NCI-H460 (cell line): Measurements from ENCODE around the genes SCOC and IL15.

DNA sequence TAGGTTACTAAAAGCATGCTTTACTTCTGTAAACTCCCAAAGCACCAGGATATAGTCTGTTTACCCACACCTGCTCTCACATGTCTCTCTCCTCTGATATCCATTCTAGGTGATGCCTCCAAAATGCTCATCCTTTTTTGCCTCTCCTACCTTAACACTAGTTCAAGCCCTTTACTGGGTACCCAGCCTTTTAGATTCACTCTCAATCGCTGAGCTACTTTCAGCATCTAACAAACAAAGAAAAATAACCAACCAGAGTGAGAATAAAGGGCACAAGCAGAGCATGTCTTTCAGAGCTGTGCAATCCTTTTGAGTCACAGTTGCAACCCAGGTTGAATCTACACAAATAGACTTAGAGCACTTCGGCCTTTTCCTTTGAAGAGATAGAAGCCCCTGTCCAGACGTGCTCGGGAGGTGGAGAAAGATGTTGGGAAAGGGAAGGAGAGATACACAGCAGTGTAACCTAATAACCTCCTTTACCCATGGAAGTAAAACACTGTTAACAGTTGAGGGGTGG, 9.2 kb downstream of the MAML3 start:
RAMPAGE:
- cytosol, long total RNA: no peak
- long total RNA: no peak
- nucleus, long total RNA: no peak

DNA sequence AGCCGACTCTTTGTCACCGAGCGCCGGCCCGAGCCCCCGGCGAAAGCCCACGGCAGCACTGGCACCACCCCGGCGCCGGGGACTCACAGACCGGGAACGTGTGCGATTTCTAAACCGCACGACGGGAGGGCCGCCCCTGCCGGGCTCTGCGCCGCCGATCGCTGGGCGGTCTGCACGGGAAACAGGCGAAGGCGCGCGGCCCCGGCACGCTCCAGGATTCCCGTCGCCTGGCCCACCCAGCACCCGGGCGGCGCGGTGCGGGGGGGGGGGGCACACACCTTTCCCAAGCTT, 2.6 kb downstream of the MAML3 start:
RAMPAGE:
- cytosol, long total RNA: no peak
- long total RNA: no peak
- nucleus, long total RNA: no peak

DNA sequence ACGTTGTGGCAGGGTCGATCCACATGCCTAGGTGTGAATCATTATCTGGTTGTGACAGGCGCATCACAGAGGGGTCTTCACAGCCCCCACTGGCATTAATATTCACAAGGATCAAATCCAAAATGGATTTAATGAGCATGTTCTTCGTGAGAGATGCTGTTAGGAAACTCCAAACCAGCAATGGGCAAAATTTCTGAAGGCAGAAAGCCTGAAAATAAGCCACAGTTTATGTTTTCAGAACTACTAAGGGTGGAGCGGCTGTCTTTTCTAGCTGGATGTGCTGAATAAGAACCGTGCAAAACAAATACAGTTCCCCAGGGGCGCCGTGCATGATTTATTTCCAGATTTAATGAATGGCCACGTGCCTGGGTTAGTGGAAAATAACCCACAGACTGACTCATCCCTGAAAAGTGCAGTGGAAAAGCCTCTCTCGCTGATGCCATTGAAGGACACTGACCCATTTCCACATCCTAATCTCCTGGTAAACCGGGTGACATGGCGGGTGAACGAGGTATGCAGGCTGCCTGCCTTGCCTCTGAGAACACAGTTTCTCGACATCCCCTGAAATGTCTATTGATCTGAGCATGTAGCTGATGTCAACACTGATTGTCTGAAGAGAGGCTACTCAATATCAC, 77.2 kb upstream of the SCOC start:
RAMPAGE:
- cytosol, long total RNA: no peak
- long total RNA: no peak
- nucleus, long total RNA: no peak

GRCh38 chr4:140373229-140374331, at the start of gene SCOC:
Gene SCOC (plus strand): TSS chr4:140373646.
RAMPAGE:
- cytosol, long total RNA: start-site peak on the minus strand at chr4:140373382-140373406, 29 and 18 reads in 2 replicates; start-site peak on the plus strand at chr4:140373607-140373696, 568 and 1,085 reads in 2 replicates
- long total RNA: start-site peak on the minus strand at chr4:140373359-140373406, 12 and 31 reads in 2 replicates; start-site peak on the plus strand at chr4:140373639-140373696, 173 and 1,162 reads in 2 replicates
- nucleus, long total RNA: start-site peak on the minus strand at chr4:140373360-140373406, 24 and 8 reads in 2 replicates; start-site peak on the plus strand at chr4:140373593-140373692, 754 and 133 reads in 2 replicates

RAMPAGE:
- cytosol, long total RNA: no peak
- long total RNA: no peak
- nucleus, long total RNA: no peak
Measured at GRCh38 chr4:140755543-140756185, 521 bp downstream of the TBC1D9 start.

RAMPAGE:
- cytosol, long total RNA: no peak
- long total RNA: no peak
- nucleus, long total RNA: no peak
Measured at GRCh38 chr4:140935262-140935752, 179.1 kb upstream of the TBC1D9 start.

DNA sequence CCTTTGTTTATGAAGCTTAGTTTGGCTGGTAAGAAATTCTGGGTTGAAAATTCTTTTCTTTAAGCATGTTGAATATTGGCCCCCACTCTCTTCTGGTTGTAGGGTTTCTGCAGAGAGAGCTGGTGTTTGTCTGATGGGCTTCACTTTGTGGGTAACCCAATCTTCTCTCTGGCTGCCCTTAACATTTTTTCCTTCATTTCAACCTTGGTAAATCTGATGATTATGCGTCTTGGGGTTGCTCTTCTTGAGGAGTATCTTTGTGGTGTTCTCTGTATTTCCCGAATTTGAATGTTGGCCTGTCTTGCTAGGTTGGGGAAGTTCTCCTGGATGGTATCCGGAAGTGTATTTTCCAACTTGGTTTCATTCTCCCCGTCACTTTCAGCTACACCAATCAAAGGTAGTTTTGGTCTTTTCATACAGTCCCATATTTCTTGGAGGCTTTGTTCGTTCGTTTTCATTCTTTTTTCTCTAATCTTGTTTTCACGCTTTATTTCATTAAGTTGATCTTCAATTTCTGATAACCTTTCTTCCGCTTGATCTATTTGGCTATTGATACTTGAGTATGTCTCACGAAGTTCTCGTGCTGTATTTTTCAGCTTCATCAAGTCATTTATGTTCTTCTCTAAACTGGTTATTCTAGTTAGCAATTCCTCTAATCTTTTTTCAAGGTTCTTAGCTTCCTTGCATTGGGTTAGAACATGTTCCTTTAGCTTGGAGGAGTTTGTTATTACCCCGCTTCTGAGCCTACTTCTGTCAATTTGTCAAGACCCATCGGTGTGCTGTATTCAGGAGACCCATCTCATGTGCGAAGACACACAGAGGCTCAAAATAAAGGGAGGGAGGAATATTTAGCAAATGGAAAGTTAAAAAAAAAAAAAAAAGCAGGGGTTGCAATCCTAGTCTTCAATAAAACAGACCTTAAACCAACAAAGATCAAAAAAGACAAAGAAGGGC, 20.5 kb downstream of the RNF150 start:
RAMPAGE:
- cytosol, long total RNA: no peak
- long total RNA: no peak
- nucleus, long total RNA: no peak

RAMPAGE:
- cytosol, long total RNA: no peak
- long total RNA: no peak
- nucleus, long total RNA: no peak
Measured at GRCh38 chr4:141233378-141234380, 13.0 kb downstream of the ZNF330 start.

GRCh38 chr4:141635913-141636702, at the start of gene IL15:
Gene IL15 (plus strand): TSS chr4:141636583.
RAMPAGE:
- cytosol, long total RNA: no peak
- long total RNA: start-site peak on the plus strand at chr4:141636457-141636649, 22 and 26 reads in 2 replicates
- nucleus, long total RNA: no peak

DNA sequence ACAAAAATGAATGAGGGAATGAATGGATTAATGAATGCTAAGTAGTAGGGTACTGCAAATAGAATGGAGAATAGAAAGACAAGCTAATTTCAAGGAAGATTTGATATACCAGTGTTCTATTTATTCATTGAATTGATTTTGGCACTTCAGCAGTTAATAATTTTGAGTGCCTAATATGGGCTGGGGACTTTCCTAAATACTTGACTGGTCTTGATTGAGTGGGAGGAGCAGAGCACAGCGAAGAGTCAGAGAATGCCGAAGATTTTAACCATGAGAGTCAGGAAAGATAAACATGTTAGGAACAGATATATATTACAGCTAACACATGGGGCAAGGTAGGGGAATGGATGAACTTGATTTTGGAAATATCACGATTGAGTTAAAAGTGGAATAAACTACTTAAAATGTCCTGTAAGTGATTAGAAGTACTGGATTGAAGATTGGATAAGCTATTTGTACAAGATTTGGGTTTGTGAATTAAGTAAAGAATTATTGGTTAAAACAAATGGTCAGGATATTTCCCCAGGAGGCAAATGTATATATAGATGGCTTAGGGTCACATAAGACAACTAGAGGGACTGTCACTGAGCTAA, 10.7 kb downstream of the IL15 start:
RAMPAGE:
- cytosol, long total RNA: no peak
- long total RNA: no peak
- nucleus, long total RNA: no peak

DNA sequence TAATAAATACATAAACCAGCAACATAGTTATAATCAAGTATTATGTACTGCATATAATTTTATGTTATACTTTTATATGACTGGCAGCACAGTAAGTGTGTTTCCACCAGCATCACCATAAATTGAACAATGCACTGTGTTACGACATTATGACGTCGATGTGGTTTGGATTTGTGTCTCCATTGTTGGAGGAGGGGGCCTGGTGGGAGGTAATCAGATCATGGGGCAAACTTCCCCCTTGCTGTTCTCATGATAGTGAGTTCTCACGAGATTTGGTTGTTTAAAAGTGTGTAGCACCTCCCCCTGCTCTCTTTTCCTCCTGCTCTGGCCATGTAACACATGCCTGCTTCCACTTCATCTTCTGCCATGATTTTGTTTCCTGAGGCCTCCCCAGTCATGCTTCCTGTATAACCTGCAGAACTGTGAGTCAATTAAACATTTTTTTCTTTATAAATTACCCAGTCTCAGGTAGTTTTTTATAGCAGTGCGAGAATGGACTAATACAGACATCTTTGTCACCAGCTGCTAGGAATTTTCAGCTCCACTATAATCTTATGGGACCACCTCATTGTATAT, 21.6 kb downstream of the IL15 start:
RAMPAGE:
- cytosol, long total RNA: no peak
- long total RNA: no peak
- nucleus, long total RNA: no peak

RAMPAGE:
- cytosol, long total RNA: no peak
- long total RNA: no peak
- nucleus, long total RNA: no peak
Measured at GRCh38 chr4:142128517-142128988, 492.2 kb downstream of the IL15 start.

DNA sequence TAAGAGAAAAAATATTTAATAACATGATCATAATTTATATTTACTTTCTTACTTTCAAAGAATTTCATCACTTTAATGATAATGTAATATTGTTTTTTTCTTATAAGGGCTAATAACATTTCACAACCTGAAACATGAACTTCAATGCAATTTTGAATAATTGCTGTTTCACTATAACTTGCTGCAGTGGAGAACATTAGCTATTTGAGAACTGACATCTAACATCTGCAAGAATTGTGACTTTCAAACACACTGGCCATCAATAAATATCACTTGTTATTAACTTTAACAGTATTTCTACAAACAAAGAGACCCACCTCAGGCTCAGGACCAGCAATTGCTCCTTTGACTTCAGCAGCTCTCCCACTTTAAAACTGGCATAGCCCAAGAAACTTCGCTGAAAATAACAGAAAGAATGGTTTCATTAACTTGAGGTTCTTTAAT, 540.9 kb downstream of the INPP4B start:
RAMPAGE:
- cytosol, long total RNA: no peak
- long total RNA: no peak
- nucleus, long total RNA: no peak

GRCh38 chr4:142305644-142306222, 540.4 kb downstream of the INPP4B start:
RAMPAGE:
- cytosol, long total RNA: no peak
- long total RNA: no peak
- nucleus, long total RNA: no peak

GRCh38 chr4:142378144-142378796, 467.8 kb downstream of the INPP4B start:
RAMPAGE:
- cytosol, long total RNA: no peak
- long total RNA: no peak
- nucleus, long total RNA: no peak

DNA sequence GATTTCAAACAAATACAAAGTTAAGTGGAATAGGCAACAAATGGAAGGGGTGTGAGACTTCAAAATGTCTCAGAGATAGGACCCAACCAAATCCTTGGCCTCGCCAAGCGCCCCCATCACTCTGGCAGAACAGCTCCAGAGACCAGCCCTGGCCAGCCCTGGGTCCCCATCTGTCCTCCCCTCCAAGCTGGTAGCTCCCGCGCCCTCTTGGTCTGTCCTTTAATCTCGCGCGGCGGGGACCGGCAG, 1.2 kb upstream of the GAB1 start:
RAMPAGE:
- cytosol, long total RNA: no peak
- long total RNA: no peak
- nucleus, long total RNA: no peak

DNA sequence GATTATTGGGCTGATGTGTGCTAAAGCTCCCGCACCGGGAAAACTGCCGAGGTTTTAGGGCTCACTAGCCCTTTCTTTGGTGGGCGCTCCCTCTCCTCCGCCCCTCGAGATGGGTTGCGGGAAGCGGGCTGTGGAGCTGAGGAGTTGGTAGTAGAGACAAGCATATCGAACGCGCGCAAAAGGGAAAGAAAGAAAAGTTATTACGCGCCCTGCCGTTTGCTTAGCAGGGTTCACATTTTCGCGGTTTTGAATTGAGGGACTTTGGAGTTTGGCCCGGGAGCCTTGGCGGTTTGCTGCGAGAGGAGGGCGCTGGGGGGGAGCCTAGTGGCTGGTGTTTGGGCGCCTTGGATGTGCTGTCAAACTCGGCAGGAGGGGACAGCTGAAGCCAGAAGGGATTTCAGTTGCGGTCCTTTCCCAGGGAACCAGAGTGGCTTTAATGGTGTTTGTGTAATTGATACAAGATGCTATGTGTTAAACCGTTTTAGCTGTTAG, 996 bp downstream of the GAB1 start:
RAMPAGE:
- cytosol, long total RNA: no peak
- long total RNA: no peak
- nucleus, long total RNA: no peak

DNA sequence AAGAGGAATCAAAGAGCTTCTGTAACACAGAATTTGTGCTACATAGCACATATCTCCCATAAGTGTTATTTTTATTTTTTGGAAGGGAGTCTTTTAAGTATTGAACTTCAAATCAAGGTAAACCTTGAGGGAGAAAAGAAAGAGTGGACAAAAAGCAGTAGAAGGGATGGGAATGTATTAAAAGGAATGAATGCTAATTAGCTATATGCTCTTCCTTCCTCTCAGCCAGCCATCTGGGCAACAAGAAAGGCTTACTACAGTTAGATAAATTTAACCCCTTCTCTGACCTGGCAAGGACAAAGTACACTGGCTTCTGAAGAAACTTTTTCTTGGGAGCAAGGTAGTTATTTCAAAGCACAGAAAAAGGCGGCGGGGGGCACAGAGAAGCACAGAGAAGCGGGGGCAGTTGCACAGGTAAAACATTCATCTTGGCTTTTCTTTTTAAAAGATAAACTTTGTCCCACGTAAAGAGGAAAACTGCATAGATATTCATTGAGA, 54.6 kb downstream of the GAB1 start:
RAMPAGE:
- cytosol, long total RNA: no peak
- long total RNA: no peak
- nucleus, long total RNA: no peak

GRCh38 chr4:143431501-143432249, 81.8 kb upstream of the SMARCA5 start:
RAMPAGE:
- cytosol, long total RNA: no peak
- long total RNA: no peak
- nucleus, long total RNA: no peak

RAMPAGE:
- cytosol, long total RNA: no peak
- long total RNA: no peak
- nucleus, long total RNA: no peak
Measured at GRCh38 chr4:143512843-143513177, 692 bp upstream of the SMARCA5 start.